ENCODE measurements around the gene DOC2A.

DNA sequence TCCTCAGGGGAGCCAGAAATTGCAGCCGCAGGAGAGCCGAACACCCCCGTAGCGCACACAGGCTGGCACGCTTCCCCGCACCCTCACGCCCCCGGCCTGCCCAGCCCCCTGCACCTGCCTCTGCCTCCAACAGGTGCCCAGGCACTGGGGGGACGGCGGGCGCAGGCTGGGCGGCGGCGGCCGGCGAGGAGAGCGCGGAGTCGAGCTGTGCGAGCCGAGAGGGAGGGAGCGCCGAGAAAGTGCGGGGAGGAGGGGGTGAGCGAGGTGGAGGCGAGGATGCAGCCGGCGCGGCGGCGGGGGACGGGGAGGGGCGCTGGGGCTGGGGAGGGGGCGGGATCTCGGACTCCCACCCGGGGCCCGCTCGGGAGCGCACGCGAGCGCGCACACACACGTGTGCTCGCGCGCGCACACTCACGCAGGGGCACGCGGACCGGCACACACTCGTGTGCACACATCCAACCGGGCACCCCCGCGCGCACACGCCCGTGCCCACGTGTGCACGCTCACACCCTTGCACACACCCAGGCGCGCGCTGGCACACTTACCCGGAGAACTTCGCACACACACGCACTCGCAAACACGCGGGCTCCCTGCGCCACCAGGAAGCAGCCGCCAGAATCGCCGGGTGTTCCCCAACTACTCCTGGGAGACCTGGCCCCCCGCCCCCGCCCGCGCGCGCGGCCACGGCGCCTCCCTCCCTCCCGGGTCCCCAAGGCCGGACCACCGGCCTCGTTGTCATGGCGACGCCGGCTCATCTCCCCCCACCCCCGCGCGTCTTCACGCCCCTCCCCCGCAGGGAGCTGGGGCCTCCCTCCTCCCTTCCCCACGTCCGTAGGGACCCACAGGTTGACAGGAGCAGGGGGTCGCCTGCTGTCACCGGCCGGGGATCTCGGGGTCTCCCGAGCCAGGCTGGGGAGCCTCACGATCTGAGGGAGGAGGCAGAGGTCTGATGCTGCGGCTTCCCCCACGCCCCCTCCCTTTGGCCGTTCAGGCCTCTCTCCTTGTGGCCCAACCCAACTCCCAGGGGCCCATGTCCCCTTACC, at the start of gene DOC2A:
DOC2A (minus strand) TSS at position 243 of the 1,043 bp plus-strand sequence.
- PRO-cap, result no peak

GRCh38 chr16:30063844-30064869, 1.4 kb upstream of the ALDOA start:
- PRO-cap, result bidirectional peak, plus-strand start at chr16:30064191, minus-strand start at chr16:30064091; bidirectional peak, plus-strand start at chr16:30064442, minus-strand start at chr16:30064335

DNA sequence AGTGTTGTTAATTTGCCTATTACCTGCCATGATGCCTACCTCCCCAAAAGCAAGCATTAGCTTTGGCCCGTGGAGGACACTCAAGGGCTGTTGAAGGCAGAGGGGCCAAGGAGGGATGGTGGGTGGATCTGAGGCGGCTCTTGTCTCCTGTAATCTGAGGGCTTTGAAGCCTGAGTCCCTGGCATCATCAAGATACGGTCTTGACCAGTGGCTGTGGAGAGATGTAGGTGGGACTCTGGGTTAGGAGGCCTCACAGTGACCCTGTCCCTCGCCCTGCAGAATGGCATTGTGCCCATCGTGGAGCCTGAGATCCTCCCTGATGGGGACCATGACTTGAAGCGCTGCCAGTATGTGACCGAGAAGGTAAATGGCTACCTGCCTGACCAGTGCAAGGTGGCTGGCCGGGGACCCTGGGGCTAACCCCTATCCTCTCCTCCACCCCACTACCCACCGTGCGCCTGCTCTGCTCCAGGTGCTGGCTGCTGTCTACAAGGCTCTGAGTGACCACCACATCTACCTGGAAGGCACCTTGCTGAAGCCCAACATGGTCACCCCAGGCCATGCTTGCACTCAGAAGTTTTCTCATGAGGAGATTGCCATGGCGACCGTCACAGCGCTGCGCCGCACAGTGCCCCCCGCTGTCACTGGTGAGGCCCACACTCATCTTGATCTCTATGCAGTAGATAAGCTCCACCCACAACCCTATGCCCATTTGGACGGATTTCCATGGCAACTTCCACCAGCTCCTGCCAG, 3.6 kb downstream of the ALDOA start:
- PRO-cap, result no peak

- PRO-cap, result no peak
Observed at GRCh38 chr16:30083029-30083974, 7.5 kb downstream of the PPP4C start.

- PRO-cap, result no peak
Observed at GRCh38 chr16:30084698-30085796, 6.7 kb downstream of the TBX6 start.

DNA sequence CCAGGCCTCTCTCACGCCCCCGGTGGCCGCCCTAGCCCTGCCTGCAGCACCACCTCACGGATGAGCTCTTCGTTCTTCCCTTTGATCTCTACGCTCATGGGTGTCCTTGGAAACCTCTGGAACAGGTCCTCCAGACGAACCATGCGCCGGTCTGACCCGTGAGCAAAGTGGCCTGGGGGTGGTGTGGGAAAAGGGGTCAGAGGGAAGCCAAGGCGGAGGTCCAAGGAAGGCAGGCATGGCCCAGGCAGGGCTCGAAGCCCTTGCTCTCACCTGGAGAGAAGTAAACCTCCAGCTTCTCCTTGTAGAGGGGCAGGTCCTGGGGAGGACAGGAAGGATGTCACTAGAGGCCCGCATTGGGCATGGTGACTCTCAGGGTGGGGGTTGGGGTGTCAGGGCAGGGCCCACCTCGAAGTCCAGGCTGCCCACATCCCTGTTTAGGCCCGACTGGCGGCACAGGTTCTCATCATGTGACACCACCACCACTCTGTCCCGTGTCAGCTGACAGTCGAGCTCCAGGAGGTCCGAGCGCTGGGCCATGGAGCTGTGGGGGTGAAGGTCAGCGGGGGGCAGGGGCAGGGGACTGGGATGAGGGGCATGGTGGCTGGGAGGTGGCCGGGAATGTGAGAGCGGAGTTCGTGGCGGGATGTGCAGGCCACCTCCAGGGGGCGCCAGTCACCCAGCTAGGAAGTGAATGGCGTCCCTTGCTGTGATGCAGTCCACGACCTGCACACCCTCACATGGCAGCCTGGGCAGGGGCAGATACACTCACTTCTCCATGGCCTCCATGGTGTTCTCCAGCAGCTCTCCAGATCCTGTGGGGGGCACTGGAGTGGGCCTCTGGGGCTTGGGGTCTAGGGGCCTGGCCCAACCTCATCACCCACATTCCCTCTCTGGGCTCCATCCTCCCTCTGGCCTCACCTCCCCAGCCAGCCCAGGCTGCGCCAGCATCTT, 809 bp downstream of the GDPD3 start:
- PRO-cap, result no peak

- PRO-cap, result no peak
Observed at GRCh38 chr16:30188139-30188687, 4.8 kb downstream of the CORO1A start.

DNA sequence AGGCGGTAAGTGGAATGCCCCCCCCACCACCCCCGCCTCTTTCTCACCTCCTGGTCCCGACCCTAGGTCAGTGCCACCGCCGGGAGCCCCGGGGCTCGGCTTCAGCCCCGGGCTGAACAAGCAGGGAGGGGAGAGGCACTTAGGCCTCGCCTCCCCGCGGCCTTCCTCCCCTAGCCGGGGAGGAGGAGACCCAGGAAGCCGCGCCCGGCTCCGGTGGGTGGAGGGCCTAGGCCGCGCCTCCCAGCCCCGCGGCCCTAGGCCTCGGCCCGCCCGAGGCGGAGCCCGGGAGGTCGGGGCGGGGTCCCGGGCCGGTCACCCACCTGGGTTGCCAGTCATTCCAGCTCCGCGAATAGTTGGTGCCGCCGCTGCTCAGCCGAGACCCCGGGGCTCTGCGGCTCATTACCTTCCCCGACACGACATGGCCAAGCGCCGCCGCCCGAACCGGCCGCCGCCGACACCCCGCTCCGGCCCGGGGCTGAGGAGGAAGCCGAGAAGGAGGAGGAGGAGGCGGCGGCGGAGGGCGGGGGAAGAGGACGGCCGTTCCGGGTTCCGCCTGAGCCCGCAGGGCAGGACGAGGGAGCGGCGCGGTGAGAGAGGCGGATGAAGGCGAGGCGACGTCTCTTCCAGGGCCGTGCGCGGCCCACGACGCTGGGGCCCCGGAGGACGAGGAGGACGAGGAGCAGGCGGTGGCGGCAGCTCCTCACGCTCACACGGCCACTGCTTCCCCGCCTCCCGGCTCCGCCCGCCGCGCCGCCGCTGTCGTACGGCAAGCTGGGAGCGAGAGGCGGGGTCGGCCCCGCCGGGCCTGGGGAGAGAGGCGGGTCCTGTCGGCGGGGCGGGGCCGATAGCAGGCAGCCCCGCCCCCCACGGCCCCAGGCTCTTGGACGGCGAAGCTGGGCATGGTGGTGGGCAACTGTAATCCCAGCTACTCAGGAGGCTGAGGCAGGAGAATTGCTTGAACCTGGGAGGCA, 20.2 kb downstream of the CD2BP2 start:
- PRO-cap, result no peak

- PRO-cap, result no peak
Observed at GRCh38 chr16:30399588-30399833, 4.3 kb downstream of the ZNF48 start.

- PRO-cap, result no peak
Observed at GRCh38 chr16:30443389-30444109, 2.1 kb downstream of the SEPHS2 start.

GRCh38 chr16:30473391-30474348, 1.1 kb downstream of the ITGAL start:
- PRO-cap, result no peak

- PRO-cap, result no peak
Observed at GRCh38 chr16:30510213-30510887, 16.0 kb downstream of the ZNF768 start.

DNA sequence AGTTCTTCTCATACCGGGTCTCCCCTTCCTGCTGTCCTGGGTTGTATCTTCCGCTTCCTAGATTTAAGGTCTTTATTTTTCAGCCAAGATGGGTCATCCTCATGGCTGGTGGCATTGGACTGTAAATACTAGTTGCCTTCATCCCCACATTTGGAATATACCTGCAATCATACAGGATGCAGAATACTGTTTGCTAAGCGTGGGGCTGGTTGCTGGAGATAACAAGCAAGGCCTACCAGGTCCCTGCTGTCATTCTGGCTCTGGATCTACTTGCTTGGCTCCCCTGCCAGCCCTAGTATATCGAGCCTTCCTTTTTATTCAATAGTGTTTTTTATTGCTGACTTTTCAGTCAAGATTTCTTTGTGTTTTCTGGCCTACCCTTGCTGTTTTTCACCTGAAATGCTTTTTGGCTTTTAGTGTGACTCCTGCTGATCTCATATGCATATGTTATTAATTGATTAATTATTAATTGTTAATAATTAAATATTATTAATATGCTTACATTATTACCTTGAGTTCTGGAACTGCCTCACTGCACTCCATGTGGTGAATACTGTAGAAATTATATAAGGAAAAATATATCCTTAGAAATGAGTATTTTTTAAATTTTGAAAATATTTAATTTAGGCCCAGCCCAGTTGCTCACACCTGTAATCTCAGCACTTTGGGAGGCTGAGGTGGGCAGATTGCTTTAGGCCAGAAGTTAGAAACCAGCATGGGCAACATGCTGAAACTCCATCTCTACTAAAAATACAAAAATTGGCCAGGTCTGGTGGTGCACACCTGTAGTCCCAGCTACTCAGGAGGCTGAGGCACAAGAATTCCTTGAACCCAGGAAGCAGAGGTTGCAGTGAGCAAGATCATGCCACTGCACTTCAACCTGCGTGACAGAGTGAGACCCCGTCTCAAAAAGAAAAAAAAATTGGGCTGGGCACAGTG, 2.1 kb upstream of the ZNF688 start:
- PRO-cap, result no peak

DNA sequence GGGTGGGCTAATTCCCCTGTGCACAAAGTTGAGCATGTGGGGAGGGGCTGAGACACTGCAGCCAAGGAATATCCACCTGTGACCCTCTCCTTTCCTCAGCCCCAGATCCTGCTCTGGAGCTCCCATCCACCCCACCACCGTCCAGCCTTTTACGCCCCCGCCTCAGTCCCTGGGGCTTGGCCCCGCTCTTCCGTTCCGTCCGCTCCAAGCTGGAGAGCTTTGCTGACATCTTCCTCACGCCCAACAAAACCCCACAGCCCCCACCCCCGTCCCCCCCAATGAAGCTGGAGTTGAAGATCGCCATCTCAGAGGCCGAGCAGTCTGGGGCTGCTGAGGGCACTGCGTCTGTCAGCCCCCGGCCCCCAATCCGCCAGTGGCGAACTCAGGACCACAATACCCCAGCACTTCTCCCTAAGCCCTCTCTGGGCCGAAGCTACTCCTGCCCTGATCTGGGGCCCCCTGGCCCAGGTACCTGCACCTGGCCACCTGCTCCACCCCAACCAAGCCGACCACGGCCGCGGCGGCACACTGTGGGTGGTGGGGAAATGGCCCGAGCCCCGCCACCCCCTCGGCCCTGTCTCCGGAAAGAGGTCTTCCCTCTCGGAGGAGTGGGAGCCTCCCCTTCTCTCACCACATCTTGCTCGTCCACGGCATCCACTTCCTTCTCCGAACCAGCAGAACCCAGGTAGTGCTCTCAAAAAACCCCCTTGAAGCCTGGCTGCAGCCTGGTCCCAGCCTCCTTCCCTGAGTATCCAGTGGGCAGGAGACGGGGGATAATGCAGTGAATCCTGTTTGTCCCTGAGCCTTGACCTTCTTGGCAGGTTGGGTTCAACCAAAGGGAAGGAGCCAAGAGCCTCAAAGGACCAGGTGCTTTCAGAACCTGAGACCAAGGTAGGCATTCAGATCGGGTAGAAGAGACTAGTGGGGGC, 3.4 kb upstream of the FBRS start:
- PRO-cap, result no peak

DNA sequence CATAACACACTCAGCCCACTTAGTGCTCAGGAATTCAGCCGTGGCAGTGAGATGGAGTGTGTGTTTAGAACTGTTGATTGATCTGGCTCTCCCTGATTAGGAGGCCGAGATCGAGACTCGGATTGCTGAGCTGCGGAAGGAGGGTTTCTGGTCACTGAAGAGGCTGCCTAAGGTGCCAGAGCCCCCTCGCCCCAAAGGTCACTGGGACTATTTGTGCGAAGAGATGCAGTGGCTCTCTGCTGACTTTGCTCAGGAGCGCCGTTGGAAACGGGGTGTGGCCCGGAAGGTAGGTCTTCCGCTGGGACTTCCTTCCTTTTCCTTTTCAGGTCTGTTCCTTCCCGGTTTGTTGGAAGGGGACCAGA, 8.1 kb downstream of the SRCAP start:
- PRO-cap, result no peak

- PRO-cap, result no peak
Observed at GRCh38 chr16:30709522-30710292, 10.7 kb downstream of the SRCAP start.

DNA sequence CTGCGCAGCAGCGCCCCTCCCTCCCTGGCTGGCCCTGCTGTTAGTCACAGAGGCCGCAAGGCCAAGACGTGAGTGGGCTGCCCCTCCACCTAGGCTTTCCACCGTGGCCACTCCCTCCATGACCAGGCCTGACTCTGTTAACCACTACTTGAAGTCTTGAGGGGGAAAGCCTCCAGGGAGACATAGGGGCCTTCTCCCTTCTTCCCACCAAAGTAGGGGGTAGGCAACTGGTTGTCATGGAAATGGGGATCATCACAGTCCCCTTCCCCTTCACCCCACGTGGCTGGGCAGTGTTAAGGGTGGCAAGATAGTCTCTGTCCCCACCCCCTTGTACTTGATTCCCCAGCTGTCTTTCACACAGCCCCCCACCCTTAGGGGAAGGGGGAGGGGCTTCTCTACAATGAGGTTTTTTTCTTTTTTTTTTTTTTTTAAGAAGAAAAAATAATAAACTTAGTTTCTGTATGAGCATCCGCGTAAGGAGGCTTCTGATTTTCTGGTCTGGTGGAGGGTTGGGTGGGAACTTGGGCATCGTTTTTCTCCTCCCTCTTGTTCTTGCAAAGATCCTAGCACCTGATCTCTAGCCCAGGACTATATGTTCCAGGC, 679 bp upstream of the TMEM265 start:
- PRO-cap, result no peak

GRCh38 chr16:30896944-30897491, 604 bp downstream of the CTF1 start:
- PRO-cap, result unidirectional peak, minus-strand start at chr16:30897054

DNA sequence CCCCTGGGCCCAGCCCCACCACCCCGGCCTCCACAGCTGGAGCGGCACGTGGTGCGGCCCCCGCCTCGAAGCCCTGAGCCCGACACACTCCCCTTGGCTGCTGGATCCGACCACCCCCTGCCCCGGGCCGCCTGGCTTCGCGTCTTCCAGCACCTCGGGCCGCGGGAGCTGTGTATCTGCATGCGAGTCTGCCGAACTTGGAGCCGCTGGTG, 6.9 kb downstream of the FBXL19 start:
- PRO-cap, result no peak

GRCh38 chr16:30952661-30953815, 4.2 kb downstream of the ORAI3 start:
- PRO-cap, result no peak

Measured in pulmonary artery (tissue), 1 donor.